Temporal lobe (tissue), 2 donors: ENCODE measurements around a stretch of chr6.

- RAMPAGE, long total RNA: no peak
Measured at GRCh38 chr6:52651349-52651603, 19.6 kb upstream of the TMEM14A start.

- RAMPAGE, long total RNA: no peak
Measured at GRCh38 chr6:52663945-52664316, 7.0 kb upstream of the TMEM14A start.

- RAMPAGE, long total RNA: no peak
Measured at GRCh38 chr6:52801446-52802117, 2.0 kb downstream of the GSTA1 start.

- RAMPAGE, long total RNA: no peak
Measured at GRCh38 chr6:52881706-52882328, 27.7 kb downstream of the GSTA3 start.

DNA sequence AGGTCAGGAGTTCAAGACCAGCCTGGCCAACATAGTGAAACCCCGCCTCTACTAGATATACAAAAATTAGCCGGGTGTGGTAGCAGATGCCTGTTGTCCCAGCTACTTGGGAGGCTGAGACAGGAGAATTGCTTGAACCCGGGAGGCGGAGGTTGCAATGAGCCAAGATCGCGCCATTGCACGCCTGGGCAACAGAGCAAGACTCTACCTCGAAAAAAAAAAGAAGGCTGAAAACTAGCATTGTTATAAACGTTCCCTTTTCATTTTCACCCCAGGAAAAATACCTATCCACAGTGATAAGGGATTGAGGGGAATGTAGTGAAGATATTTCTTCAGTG, 9.3 kb downstream of the GSTA4 start:
- RAMPAGE, long total RNA: no peak

DNA sequence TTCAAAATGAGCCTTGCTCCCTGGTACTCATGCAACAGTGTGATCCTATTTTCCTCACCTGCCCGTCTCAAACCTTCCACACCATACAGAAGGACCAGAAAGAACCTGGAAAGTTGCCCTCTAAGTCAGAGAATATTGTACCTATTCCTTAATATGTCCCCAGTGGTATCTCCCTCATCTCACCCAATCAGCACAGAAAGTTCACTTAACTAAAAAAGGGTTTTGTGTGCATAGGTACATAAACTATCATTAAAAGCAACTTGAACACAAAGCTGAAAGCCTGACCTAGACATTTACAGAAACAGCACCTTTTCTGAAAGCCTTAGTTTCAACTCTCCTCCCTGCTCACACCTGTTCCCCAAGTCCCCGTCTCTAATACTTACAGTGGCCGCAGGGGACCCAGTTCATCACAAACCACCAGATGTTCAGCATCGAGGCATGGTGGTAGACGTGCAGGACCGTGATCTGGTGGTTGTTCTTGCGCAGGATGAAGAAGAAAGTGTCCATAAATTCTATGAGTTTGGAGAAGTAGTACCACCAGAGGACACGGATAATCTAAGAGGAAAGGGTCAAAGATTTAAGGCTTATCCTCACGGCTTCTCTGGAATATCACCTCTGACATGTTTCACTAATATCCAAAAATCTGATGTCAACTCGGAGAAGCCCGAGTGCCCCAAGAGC, 73.9 kb downstream of the ELOVL5 start:
- RAMPAGE, long total RNA: no peak

- RAMPAGE, long total RNA: no peak
Measured at GRCh38 chr6:53300457-53301663, 47.9 kb downstream of the ELOVL5 start.

DNA sequence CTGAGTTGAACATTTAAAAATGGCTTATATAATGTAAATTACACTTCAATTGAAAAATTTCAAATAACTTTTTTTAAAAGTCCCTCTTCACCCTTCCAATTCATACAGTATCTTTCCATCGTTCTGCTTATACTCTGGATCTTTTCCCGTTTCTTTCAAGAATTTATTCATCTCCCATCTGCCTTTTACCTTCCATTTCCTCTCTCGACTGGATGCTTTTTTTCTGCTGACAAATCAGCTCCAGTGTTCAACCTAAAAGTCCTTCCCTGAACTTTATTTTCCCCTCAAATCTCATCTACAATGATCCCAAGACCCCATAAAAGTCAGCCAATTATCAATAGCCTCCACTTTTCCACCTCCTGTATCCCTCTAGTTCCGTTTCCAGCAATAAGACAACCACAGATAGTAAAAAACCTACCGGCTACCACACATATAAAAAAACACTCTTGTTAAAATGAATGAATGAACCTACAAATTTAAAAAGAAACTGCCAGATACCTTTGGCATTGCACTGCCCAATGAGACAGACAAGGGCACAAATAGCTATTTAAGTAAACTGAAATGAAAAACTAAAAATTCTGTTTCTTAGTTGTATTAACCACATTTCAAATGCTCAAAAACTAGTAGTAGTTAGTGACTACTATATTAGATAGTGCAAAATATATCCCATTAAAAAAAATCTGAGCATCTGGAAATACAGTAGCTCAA, 20.9 kb downstream of the ELOVL5 start:
- RAMPAGE, long total RNA: no peak

GRCh38 chr6:53334979-53336119, 13.4 kb downstream of the ELOVL5 start:
- RAMPAGE, long total RNA: no peak

DNA sequence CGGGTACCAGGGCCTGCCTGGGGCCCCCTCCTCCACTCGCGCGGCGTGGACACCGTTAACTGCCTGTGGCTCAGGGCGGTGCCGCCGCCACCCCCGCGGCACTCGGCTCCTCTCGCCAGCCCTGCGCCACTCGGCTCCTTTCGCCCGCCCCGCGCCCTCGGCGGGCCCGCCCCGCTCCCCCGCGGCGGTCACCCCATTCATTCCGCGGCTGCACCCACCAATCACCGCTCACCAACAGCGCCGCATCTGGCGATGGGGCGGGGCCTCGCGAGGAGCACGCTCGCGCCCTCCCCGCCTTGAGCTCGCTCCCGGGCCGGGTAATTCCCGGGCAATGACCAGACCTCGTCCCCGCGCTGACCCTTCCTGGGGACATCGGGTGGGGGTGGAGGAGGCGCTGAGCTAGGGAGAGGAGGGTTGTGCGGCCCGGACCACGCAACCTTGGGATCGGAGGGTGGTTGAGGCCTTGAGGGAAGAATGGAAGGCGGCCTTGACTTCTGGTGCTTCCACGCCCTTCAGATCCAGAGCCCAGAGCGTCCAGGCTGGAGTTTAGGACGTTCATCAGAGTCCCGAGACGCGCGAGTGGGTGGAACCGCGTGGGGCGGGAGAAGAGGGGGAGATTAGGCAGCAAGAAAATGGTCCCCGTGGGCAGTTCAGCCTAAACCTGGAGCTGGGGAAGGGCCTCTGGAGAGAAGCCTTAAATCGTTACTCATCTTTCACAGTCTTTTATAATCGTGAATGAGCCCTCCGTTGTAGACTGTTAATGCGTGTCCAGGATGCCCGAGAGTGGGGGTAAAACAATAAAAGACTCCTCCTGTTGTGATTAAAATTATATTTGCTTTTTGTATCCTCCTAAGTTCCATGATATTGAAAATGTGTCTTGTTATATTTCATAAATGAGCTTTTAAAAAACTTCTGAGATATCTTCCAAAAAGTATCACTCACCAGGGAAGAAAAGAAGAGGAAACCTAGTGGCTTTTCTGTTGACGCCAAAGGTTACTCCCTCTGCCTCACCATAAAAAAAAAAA, 10.8 kb upstream of the ELOVL5 start:
- RAMPAGE, long total RNA: no peak

- RAMPAGE, long total RNA: no peak
Measured at GRCh38 chr6:53432263-53433217, 83.8 kb upstream of the ELOVL5 start.

DNA sequence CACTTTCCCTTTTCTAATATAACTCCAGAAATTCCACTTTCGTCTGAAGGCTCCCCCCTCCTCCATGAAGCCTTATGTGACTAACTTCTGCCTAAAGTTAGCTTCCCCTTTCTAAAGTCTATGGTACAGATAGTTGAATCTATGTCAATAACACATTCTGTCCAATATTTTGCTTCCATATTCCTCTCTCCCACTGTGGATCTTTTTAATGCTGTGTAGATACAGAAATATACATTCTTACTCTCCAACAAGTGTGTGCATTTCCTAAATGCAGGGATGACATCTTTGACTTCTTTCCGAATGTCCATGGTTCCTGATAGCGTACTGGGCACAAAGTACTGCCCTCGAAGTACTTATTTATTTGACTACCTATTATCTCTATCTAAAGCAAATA, 84.7 kb upstream of the ELOVL5 start:
- RAMPAGE, long total RNA: no peak

GRCh38 chr6:53439407-53440003, 90.8 kb upstream of the ELOVL5 start:
- RAMPAGE, long total RNA: no peak

DNA sequence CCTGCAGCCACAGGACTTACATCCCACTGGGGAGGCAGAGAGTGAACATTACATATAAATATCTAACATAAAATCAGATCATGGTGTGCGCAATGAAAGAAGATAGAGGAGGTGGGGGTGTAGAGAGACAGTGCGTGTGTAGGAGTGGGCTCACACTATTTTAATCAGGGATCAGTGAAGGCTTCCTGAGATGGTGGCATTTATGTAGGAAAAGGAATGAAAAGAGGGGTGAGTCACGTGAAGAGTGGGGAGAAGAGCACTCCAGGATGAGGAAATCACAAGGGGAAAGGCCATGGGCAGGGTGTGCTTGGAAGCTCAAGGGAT, 80.2 kb downstream of the GCLC start:
- RAMPAGE, long total RNA: no peak

- RAMPAGE, long total RNA: no peak
Measured at GRCh38 chr6:53465934-53466557, 78.9 kb downstream of the GCLC start.

GRCh38 chr6:53500020-53500713, 44.7 kb downstream of the GCLC start:
- RAMPAGE, long total RNA: no peak

DNA sequence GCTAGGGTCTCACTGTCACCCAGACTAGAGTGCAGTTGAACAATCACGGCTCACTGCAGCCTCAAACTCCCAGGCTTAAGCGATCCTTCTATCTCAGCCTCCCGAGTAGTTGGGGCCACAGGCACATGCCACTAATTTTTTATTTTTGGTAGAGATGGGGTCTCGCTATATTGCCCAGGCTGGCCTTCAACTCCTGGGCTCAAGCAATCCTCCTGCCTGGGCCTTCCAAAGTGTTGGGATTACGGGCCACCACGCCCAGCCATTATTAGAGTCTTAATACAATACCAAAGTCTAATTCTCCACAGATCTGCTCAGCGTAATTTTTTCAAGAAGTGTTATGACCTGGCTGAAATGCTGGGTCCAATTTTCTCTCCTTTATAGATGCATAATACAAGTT, 3.0 kb downstream of the GCLC start:
- RAMPAGE, long total RNA: no peak

- RAMPAGE, long total RNA: no peak
Measured at GRCh38 chr6:53825822-53826076, 30.9 kb downstream of the LRRC1 start.

GRCh38 chr6:54009024-54009539, 102.2 kb upstream of the MLIP start:
- RAMPAGE, long total RNA: no peak

- RAMPAGE, long total RNA: no peak
Measured at GRCh38 chr6:54009730-54010369, 101.4 kb upstream of the MLIP start.